ENCODE measurements around a stretch of chr12.

DNA sequence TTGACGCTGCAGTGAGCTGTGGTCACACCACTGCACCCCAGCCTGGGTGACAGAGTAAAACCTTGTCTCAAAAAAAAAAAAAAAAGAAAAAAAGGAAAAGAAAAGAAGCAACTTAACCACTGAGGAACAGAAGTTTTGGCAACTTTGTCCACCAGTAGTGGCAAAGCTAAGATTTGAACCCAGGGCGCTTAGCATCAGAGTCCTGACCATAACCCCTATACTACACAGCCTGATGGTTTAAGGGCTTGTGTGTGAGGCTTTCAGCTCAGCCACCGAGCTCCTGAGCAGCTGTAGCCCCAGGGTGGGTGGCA lies 21.2 kb downstream of the RASAL1 start:
- PRO-cap, 6 experiments = no peak in any of the 6 experiments
- RAMPAGE, long total RNA, 2 experiments = no peak in any of the 2 experiments
- RRBS = no CpG with 5 or more reads among the region's 3 CpGs

- PRO-cap, 6 experiments = no peak in any of the 6 experiments
- RAMPAGE, long total RNA, 2 experiments = no peak in any of the 2 experiments
- RRBS = no CpG with 5 or more reads among the region's 2 CpGs
Observed at GRCh38 chr12:113237787-113238064, 16.5 kb downstream of the TPCN1 start.

DNA sequence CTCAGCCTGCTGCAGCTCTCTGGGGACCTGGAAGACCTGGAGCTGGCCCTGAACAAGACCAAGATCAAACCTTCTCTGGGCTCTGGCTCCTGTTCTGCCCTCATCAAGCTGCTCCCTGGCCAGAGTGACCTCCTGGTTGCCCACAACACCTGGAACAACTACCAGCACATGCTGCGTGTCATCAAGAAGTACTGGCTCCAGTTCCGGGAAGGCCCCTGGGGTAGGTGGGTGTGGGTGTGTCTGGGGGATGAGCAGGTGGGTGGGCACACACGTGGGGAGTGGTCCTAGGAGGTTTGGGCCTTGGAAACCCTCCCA lies 16.4 kb downstream of the PLBD2 start:
- PRO-cap, 6 experiments = no peak in any of the 6 experiments
- RAMPAGE, long total RNA, 2 experiments = no peak in any of the 2 experiments
- RRBS = no CpG with 5 or more reads among the region's 3 CpGs

DNA sequence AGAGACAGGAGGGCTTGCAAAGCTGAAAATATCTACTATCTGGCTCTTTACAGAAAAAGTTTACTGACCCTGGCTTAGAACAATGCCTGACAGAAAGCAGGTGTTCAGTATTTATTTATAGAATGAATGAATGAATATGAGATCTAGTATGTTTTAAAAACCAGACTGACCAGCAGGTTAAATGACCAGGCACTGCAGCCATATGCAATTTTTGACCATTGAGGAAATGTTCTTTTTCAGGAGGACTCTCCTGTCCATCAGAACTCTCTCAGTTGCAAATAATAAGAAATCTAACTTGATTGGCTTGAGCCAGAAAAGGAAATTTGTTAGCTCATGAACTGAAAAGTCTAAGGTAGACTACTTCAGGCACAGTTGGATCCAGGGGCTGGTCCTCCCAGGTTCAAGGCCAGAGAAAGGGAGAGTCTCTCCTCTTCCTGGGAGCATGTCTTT lies 35.5 kb upstream of the LHX5 start:
- PRO-cap, 6 experiments = no peak in any of the 6 experiments
- RAMPAGE, long total RNA, 2 experiments = no peak in any of the 2 experiments

DNA sequence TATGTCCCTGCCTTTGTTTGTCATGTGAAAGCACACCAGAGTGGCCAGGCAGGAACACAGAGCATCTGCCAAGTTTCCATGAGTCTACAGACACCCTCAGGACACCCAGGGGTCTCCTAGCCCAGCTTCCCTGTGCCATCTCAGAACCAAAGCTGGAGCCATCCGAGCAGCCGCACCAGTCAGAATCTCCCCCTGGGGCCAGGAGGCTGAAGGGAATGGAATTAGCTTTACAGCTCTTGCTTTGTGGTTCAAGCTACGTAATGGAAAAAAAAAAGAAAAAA lies 37.3 kb downstream of the TBX5 start:
- PRO-cap, 6 experiments = peak in 1 of 6 experiments; most common plus-strand start position 143 of the sequence (in 1)
- RAMPAGE, long total RNA, 2 experiments = no peak in any of the 2 experiments
- RRBS = no CpG with 5 or more reads among the region's 3 CpGs

GRCh38 chr12:114404967-114405561 lies 880 bp downstream of the TBX5 start:
- PRO-cap, 6 experiments = no peak in any of the 6 experiments
- RAMPAGE, long total RNA, 2 experiments = no peak in any of the 2 experiments
- RRBS = 3% methylated on average over 20 of the region's 39 CpGs

DNA sequence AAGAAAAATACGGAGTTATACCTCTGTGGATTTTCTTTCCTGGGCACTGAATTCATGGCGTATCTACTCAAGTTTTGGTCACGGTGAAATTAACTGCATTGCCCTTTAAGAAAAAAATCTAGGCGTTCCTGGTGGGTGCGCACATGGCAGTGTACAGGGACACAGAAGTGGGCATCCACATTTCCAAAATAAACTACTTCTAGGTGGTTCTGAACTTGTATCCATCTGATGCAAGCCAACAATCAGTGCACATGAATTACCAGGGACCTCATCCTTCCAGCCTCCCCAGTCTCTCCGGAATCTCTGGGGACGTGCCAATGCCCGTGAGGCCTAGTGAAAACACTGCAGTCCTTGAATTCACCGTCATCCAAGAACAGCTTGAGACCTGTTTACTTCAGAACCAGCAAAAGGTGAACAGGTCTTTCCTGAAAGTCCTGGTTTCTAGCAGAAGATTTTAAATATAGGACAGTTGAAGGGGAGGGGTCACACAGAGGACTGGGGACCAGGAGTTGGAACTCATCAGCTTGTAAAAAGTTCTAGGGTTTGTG lies 48.1 kb downstream of the TBX3 start:
- PRO-cap, 6 experiments = no peak in any of the 6 experiments
- RAMPAGE, long total RNA, 2 experiments = no peak in any of the 2 experiments
- RRBS = no CpG with 5 or more reads among the region's 9 CpGs

DNA sequence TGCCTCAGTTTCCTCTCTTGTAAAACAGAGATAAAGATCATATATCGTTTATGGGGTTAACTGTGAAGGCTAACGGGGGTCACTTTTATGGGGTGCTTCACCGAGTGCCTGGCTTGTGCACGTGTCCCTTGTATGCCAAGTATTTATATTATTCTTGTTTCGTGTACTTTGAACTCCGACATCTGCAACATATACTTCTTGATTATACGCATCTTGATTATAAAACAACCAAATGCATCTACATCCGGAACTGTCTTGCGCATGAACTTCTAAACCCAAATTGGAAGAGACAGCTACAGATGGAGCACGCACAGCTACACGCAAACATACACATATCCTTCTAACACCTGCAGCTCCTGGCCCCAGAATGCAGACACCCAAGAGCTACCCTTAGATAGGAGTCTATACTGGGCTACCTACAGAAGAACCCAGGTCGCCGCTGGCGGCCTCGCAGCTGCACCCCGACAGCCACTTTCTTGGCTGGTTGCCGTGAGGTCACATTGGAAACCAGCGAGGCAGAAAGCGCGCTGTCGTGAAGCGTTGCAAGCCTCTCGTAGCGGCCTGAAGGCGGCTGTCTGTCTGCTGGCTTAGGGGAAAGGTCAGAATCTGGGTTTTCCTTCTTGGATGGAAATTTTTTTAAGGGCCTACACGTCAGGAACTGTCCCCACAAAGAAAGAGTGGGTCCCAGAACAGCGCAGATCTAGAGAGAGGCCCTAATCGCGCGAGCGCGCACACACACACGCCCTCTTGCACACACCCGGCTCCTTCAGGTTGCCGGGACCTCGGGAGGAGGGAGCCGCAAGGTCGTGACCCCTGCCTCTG lies 17.2 kb downstream of the TBX3 start:
- PRO-cap, 6 experiments = no peak in any of the 6 experiments
- RAMPAGE, long total RNA, 2 experiments = no peak in any of the 2 experiments
- RRBS = 18% methylated on average over 4 of the region's 38 CpGs

DNA sequence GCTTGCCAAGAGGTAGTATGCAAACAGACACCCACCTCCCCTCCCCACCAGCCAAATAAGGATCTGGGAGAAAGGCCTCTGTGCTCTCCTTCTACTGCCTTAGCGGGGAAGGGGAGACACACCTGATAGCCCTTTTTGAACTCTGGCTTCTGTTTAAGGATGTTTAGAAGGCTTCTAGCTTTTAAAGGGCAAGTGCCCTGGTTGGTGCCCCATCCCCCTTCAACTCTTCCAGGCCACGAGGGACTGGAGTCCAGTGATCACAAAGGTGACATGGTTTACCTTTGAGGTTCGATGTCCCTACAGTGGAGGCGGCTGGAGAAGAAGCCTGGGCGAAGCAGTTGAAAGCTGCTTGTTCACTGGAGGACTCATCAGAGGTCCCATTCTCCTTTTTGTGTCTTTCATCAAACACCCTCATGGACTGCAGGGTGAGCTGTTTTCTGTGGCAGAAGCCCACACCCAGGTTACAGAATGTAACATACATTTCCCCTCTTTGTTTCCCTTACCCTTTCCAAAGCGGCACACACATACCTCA lies 7.9 kb downstream of the TBX3 start:
- PRO-cap, 6 experiments = no peak in any of the 6 experiments
- RAMPAGE, long total RNA, 2 experiments = no peak in any of the 2 experiments
- RRBS = no CpG with 5 or more reads among the region's 6 CpGs

DNA sequence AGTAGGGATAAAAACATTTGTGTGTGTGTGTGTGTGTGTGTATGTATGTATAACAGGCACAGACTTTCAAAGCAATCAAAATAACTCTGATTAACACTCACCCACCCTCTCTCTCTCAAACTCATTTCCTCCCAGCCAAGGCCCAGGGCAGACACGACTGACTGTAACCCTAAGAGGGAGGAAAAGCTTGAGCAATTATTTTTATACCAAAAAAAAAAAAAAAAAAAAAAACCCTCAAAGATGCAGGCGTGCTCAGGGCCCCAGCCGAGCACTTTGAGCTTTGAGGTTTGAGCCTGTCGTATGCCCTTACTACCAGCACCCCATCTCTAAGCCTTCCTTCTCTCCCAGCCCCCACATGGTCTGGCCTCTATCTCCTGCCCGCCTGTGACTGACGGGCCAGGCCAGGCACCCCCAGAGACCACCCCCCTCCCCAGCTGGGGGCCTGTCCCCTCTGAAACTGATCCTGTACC lies 62.8 kb upstream of the TBX3 start:
- PRO-cap, 6 experiments = no peak in any of the 6 experiments
- RAMPAGE, long total RNA, 2 experiments = no peak in any of the 2 experiments
- RRBS = no CpG with 5 or more reads among the region's 6 CpGs

GRCh38 chr12:114769523-114770096 lies 85.6 kb upstream of the TBX3 start:
- PRO-cap, 6 experiments = no peak in any of the 6 experiments
- RAMPAGE, long total RNA, 2 experiments = no peak in any of the 2 experiments
- RRBS = no CpG with 5 or more reads among the region's 5 CpGs

GRCh38 chr12:114952833-114953438 lies 269.0 kb upstream of the TBX3 start:
- PRO-cap, 6 experiments = peak in 6 of 6 experiments; most common plus-strand start chr12:114953117 (in 3); most common minus-strand start chr12:114952943 (in 5)
- RAMPAGE, long total RNA, 2 experiments = no peak in any of the 2 experiments
- RRBS = no CpG with 5 or more reads among the region's 19 CpGs

GRCh38 chr12:115093926-115094549 lies 410.1 kb upstream of the TBX3 start:
- PRO-cap, 6 experiments = no peak in any of the 6 experiments
- RAMPAGE, long total RNA, 2 experiments = no peak in any of the 2 experiments
- RRBS = no CpG with 5 or more reads among the region's 8 CpGs

GRCh38 chr12:115507744-115508671 lies 769.5 kb downstream of the MED13L start:
- PRO-cap, 6 experiments = peak in 1 of 6 experiments; most common plus-strand start chr12:115508405 (in 1); most common minus-strand start chr12:115508346 (in 1)
- RAMPAGE, long total RNA, 2 experiments = no peak in any of the 2 experiments
- RRBS = no CpG with 5 or more reads among the region's 11 CpGs

DNA sequence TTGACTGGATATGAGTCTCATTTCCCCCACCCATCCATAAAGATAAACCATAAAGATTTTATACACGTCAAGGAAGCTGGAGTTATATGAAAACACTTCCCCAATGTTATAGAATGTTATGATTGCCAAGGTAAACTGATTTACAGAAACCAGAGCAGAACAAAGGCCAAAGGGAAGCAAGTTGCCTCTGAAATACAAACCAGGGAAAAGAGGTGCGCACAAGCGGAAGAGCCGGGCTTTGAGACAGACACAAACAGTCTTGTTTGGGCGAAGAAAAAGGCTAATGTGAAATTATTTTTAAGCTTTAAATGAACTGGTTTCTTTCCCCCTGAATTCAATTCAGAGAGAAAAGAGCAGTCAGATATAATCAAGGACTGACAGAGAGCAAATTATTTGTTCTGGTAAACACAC lies 536.7 kb downstream of the MED13L start:
- PRO-cap, 6 experiments = no peak in any of the 6 experiments
- RAMPAGE, long total RNA, 2 experiments = no peak in any of the 2 experiments
- RRBS = no CpG with 5 or more reads among the region's 5 CpGs

- PRO-cap, 6 experiments = no peak in any of the 6 experiments
- RAMPAGE, long total RNA, 2 experiments = no peak in any of the 2 experiments
- RRBS = no CpG with 5 or more reads among the region's 6 CpGs
Observed at GRCh38 chr12:115949163-115949499, 328.4 kb downstream of the MED13L start.

GRCh38 chr12:116015014-116015338 lies 262.5 kb downstream of the MED13L start:
- PRO-cap, 6 experiments = no peak in any of the 6 experiments
- RAMPAGE, long total RNA, 2 experiments = no peak in any of the 2 experiments
- RRBS = no CpG with 5 or more reads among the region's 4 CpGs

DNA sequence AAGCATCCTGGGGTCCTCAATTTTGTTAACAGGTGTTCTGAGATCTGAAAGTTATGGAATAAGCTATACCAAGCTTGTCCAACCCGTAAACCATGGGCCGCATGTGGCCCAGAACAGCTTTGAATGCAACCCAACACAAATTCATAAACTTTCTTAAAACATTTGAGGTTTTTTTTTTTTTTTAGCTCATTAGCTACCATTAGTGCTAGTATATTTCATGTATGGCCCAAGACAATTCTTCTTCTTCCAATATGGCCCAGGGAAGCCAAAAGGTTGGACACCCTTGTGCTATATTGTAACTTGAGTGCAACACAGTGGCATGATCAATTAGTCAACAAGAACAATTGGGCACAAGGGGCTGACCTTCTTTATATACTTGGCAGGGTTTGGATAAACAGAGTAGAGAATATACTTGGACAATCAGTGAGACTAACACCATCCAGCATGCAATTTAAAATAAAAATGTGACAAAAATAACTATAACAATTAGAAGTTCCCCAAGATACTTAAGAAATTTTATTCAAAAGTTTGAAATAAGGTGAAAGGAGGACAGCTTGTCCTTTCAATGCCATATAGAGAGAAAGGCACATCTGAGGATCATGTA lies 197.5 kb downstream of the MED13L start:
- PRO-cap, 6 experiments = no peak in any of the 6 experiments
- RAMPAGE, long total RNA, 2 experiments = start-site peak on the minus strand in 1 of 2 experiments, centred at position 334 of the sequence, 6 reads per replicate
- RRBS = no CpG with 5 or more reads among the region's 2 CpGs

- PRO-cap, 6 experiments = no peak in any of the 6 experiments
- RAMPAGE, long total RNA, 2 experiments = no peak in any of the 2 experiments
- RRBS = no CpG with 5 or more reads among the region's 2 CpGs
Observed at GRCh38 chr12:116360927-116361215, 83.4 kb upstream of the MED13L start.

DNA sequence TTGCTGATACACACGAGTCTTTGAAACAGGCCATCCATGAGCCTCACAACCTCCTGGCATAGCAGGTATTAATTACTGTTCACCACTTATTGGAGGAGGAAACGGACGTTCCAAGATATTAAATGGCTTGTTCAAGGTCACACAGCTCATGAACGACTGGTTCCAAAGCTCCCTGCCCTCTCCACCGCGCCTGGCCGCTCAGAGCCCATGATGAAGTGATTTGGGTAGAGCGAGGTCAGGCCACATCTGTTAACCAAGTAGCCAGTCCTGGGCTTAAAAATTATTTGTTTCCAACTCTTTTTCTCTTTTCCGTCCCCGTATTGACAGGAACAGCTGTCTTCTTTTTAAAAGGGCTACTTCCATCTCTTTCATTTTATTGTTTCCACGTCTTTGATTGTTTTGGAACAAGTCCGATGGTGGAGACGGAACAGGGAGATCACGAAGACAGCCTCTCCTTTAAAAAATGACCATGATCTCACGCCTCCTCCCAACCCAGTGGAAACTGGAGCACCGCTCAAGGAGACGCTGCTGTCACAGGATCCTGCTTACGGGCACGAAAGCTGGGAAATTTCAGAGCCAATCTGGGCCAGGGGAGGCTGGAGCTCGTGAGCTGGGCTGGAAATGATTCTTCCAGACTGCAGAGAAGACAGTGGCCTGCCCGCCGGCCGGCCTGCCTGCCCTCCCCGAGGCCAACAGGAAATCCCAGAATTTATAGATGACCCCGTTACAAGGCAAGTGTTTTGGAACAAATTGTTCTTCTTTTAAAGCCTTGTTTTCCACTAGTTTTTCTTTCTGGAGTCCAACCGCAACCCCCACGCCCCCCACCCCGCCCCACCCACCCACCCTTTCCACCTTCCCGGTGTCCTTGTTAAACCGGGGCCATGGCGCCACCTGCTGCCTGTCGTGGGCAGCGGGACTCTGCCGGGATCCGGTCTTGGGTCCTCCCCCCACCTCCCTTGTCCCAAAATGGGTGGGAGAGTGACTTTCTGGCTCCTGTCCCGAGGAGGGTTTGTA lies 40.1 kb downstream of the MAP1LC3B2 start:
- PRO-cap, 6 experiments = peak in 3 of 6 experiments; most common plus-strand start position 573 of the sequence (in 1); most common minus-strand start position 465 of the sequence (in 2)
- RAMPAGE, long total RNA, 2 experiments = no peak in any of the 2 experiments
- RRBS = 2% methylated on average over 5 of the region's 36 CpGs

Measured in heart left ventricle (tissue), 7 donors.